Retinal pigment epithelial cell (primary cell): ENCODE data around the gene RAMACL.

GRCh38 chr6:166553485-166553796 lies 33.0 kb downstream of the RAMACL start:
- RRBS: no CpG with 5 or more reads among the region's 7 CpGs

- RRBS: no CpG with 5 or more reads among the region's 7 CpGs
These were observed at the start of gene RAMACL for GRCh38 chr6:166586558-166586778. RAMACL (minus strand) TSS chr6:166586678.

GRCh38 chr6:166927785-166928583 lies 28.4 kb downstream of the RNASET2 start:
- RRBS: no CpG with 5 or more reads among the region's 14 CpGs

DNA sequence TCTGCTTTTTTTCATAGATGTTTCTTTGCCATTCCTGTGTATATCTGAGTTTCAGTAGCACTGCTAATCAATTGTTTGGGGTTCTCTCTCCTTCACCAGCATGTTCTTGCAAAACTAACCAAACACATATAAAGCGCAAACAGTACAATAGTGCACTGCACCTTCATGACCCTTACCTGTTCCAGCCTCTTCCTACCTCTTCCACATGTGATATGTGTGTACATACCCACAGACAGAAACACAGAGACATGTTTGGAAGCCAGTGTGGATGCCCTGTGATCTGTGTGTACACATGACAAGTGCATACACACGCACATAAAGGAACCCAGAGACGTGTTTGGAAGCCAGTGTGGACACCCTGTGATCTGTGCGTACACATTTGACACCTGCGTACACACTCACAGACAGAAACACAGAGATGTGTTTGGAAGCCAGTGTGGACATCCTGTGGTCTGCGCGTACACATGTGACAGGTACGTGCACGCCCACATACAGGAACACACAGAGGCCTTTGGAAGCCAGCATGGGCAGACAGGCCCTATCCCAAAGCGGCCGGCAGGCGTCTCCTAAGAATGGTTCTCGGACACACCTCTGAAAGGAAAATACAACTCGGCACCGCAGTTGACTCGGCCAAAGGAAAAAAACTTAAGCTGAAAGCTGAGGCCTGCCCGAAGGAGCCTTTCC lies 1.7 kb upstream of the CEP43 start:
- RRBS: no CpG with 5 or more reads among the region's 17 CpGs

GRCh38 chr6:167047535-167047998 lies 48.4 kb downstream of the CEP43 start:
- RRBS: no CpG with 5 or more reads among the region's 10 CpGs

DNA sequence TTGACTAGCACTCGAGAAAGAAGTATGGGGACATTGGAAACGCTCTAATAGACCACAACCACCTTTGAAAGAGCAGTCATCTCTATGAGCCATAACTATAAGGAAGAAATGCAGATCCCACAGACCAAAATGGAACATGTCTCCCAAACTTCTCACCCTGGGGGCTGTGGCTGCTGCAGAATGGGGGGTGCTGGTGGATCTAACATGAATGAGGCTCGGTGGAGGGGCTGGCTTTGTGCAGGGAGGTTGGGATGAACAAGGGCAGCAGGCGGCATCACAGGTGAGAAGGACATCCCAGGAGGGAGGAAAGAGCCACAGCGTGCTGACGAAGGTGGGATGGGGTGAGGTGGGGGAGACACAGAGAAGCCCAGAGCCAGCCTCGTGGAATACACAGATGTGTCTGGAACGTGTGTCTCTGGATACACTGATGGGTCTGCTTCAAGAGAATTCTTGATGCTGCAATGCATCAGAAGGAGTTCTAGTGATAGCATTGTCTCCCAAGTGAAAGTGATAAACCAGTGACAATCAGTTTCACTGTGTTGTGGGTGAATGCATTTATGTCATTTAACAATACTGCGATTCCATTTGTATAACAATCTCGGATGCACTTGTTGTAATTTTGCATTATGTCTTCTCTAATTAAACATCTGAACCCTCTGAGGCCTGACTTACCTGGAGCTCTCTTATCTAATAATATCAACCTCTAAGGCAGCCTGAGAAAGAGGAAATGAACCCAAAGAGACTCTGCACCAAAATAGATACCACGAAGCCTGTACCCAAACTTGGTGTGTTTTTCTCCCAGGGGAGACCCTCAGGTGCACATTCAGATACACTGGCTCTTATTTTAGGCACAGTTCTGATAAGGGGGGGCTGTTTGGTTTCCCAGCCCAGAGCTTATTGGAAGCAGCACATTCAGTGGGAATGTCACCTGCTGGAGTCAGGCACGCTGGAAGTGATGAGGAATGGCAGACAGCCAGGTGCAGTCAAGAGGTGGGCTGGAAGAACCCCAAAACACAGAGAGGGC lies 10.2 kb upstream of the CCR6 start:
- RRBS: no CpG with 5 or more reads among the region's 12 CpGs

DNA sequence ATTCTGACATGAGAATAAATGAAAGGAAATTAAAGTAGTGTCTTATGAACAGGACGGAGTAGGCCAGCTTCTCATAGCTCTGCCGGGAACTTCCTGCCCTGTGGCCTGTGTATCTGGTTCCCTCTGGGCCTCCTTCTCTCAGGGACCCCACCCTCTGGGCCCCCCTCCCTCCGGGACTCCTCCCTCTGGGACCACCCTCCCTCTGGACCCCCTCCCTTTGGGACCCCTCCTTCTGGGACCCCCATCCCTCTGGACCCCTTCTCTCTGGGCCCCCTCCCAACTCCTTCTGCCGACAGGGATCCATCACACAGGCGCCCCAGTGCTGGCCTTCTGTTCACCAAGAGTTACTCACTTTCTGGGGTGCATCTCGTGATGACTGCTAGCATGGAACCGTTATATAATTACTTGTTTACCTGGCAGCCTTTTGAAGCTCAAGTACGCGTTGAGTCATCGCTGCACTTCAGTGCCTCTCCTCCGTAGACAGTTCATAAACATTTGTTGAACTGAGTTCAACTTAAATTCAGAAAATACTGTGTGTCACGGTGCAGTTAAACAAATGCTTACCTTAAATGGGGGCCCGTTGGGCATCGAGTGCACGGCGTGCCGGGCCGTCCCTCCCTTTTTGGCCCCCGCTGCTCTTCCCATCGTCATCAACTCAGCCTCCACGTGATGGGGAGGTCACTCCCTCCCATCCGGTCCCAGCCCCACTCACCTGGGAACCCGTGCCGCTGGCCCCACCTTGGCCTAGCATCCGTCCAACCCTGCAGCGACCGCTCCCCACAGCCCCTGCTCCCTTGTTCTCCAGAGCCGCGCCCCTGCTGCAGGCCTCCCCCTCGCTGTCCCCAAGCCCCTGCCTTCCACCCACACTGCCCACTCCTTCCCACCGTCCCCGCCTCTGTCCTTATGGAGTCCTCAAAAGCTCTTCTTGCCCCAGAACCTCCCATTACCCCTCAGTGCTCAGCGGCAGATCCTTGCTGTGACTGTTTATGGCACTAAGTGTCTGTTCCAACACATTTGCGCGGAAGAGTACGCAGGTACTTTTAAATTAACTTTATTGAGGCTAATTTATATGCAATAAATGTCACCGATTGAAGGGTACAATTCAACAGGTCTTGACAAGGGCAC lies 8.2 kb downstream of the CCR6 start:
- RRBS: 74% methylated on average over 7 of the region's 37 CpGs

GRCh38 chr6:167157483-167157911 lies 283 bp downstream of the GPR31 start:
- RRBS: no CpG with 5 or more reads among the region's 17 CpGs

- RRBS: no CpG with 5 or more reads among the region's 19 CpGs
These were observed 24.8 kb upstream of the UNC93A start for GRCh38 chr6:167266226-167266792.

GRCh38 chr6:167350289-167350710 lies 25.4 kb downstream of the TTLL2 start:
- RRBS: 13% methylated on average over 3 of the region's 22 CpGs

GRCh38 chr6:167421179-167421696 lies 96.4 kb downstream of the TTLL2 start:
- RRBS: no CpG with 5 or more reads among the region's 25 CpGs

DNA sequence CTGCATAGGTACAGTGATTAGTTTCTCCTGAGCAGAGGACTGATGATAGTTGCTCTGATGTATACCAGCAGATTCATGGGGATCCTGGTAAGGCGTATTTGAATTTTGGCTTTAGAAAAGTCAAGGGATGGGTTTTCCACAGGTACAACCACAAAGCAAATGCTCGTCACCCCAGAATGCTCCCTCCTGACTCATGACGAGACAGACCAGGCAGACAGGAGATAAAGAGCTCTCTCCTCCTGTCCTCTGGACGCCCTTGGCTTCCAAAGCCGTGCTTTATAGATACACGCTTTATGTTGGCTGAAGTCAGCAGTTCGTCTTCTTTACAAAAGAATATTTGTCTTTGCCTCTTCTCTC lies 166.8 kb downstream of the TTLL2 start:
- RRBS: no CpG with 5 or more reads among the region's 7 CpGs

DNA sequence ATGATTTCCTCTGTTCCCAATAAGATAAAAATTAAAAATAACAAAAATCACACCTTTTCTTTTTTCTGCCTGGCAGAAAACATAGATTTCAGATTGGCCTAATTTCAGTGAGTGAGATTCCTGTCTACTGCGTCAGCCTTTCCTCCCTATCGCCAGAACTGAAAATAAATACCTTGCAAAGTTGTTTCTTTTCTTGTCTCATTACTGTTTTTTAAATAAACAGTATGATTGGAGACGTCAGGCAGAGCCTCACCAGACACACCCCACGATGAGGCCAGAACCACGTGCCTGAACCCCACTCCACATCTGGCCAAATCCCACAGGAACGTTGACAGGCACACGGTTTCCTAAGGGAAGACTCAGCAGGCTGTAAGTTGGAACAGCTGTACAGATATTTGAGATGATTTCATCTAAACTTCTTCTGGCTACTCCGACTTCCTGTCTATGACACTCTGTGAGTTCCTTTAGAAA lies 219.2 kb downstream of the TTLL2 start:
- RRBS: no CpG with 5 or more reads among the region's 8 CpGs

DNA sequence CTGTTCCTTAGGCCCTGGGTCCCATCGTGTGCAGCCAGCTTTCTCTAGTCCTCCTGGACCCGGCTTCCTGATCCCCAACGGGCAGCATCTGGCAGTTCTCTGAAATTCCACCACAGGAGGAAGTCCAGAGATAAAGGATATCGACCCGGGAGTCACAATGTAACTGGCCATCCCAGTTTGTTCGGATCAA lies 235.2 kb downstream of the TTLL2 start:
- RRBS: no CpG with 5 or more reads among the region's 6 CpGs

- RRBS: no CpG with 5 or more reads among the region's 8 CpGs
These were observed 75.7 kb upstream of the AFDN start for GRCh38 chr6:167750885-167751495.

GRCh38 chr6:167764648-167765081 lies 62.0 kb upstream of the AFDN start:
- RRBS: no CpG with 5 or more reads among the region's 10 CpGs

DNA sequence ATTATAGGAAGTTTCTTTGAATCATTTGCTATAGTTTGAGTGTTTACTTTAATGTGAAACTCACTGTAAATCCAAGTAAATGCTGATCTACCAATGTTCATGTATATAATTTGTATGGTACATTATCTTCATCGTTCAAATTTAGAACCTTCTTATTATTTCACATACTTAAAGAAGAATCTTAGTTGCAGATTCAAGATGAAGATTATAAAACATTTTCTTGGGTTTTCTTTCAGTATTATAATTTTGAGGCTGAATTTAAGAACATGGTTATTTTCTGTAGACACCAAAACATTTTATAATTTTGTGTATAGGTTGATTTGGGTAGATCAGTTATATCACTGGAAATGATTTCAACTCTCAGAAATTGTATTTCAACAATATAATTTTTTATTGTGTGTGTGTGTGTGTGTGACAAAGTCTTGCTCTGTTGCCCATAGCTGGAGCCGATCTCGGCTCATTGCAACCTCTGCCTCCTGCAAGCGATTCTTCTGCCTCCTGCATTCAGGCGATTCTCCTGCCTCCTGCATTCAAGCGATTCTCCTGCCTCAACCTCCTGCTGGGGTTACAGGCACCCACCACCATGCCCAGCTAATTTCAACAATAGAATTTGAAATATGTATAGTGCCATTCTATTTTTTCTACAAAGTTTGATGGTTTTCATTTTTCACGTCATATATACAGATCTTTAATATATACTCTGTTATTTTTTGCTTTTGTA lies 23.9 kb downstream of the AFDN start:
- RRBS: no CpG with 5 or more reads among the region's 7 CpGs

- RRBS: no CpG with 5 or more reads among the region's 8 CpGs
These were observed 29.0 kb downstream of the AFDN start for GRCh38 chr6:167855359-167856389.

DNA sequence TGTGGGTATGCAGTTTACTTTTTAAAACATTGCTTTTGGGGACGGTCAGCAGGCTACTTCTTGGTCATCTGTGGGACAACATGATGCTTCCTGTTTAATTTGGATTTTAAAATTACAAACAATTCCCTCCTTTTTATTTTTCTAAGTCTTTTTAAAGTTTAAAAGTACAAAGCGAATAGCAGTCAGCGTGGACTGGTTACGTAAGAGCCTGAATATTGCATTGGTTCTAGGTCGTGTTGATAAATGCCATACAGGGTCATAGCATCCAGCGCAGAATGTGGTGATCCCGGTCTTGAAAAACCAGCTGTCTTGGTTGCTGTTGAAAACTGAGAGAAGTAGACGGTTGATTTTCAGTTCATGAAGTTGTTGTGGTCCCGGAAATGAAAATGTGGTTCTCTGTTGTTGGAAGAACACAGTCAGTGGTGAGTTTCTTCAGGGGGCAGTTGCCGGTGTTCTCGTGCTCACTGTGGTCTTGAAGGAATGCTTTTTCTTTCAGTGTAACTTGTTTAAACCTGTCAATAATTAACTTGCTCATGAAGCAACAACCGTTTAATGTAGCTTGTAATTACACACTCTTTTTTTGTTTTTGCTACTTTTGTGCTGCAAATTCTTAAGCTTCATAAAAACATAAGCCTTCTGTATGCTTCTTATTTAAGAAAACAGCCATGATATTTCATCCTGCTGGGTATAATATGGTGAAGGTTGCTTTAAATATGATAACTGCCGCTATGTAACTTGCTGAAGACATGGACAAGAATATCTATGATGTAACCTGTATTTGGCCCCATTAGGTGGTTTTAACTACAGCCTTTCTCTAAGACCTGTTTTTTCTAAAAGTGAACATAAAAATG lies 64.9 kb upstream of the KIF25 start:
- RRBS: 94% methylated on average over 2 of the region's 13 CpGs

GRCh38 chr6:167933223-167933737 lies 64.2 kb upstream of the KIF25 start:
- RRBS: no CpG with 5 or more reads among the region's 3 CpGs